Myometrial cell (primary cell): ENCODE results near the gene MUC20.

DNA sequence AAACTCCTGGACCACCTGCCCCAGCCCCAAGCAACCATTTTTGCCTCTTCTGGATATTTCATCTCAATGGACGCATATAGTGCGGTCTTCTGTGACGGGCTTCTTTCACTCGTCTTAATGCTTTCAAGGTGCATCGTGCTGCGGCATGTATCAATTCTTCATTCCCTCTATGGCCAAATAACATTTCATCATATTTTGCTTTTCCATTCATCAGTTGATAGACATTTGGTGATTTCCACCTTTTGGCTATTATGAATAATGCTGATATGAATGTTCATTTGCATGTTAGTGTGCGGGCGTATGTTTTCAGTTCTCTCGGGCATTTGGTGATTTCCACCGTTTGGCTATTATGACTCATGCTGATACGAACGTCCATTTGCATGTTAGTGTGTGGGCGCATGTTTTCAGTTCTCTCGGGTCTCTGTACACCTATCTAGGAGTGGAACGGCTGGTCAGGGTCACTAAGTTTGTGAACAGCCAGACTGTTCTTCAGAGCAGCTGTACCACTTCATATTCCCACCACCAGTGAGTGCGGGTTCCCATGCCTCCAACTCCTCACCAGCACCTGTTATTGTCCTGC, 141.5 kb downstream of the XXYLT1 start:
- RAMPAGE, long total RNA, result no peak

DNA sequence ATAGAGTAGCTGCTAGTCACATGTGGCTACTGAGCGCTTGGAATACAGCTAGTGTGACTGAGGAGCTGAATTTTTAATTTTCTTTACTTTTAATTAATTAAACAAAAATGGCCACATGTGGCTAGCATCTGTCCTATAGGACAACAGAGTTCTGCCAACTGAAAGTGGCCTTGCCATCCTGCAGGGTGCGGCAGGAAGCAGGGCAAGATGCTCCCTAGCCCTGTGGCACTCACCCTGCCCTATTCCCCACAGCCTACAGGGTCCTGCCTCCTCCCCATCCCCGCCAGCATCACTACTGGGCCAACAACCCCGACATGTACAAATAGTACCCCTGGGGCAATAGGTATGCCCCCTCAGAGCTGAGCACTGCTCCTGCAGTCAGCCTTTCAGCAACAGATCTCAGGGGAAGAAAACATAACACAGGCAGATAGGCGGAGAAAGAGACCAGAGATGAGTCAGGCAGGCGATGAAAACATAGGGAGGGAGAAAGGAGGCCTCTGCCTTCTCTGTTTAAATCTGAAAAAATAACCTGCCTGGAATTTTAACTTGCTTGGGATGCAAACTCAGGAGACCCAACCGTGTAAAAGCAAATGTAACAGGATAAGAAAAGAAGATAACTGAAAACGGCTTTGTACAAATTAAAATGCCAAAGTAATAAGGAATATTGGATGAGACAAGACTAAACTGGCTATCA, 74.7 kb downstream of the XXYLT1 start:
- RAMPAGE, long total RNA, result no peak

DNA sequence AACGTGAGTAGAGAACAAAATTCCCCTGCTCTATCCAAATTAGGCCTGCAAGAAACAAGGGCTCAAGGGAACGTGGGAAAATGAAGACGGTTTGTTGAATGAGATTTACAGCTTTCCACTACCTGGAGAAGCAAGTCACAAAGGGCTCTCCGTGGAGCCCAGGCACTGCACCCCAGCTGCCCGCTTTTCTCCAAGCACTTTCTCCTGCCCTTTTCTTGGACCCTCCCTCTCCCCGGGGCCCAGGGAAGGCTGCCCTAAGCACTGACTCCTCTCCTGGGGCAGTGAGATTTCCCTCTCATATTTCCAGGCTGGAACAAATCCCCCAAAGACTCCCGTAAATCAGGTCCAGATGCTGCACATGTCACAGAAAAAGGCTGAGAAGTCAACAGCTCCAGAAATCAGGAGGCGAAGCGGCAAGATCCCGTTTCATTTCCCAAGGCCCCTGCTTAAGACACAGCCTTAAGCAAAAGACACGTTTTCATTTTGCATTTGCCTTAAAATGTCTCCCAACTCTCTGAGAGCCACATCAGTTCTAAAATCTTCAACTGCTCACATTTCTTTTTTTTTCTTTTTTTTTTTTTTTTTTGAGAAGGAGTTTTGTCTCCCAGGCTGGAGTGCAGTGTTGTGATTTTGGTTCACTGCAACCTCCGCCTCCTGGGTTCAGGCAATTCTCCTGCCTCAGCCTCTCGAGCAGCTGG, 17.9 kb downstream of the XXYLT1 start:
- RAMPAGE, long total RNA, result no peak

DNA sequence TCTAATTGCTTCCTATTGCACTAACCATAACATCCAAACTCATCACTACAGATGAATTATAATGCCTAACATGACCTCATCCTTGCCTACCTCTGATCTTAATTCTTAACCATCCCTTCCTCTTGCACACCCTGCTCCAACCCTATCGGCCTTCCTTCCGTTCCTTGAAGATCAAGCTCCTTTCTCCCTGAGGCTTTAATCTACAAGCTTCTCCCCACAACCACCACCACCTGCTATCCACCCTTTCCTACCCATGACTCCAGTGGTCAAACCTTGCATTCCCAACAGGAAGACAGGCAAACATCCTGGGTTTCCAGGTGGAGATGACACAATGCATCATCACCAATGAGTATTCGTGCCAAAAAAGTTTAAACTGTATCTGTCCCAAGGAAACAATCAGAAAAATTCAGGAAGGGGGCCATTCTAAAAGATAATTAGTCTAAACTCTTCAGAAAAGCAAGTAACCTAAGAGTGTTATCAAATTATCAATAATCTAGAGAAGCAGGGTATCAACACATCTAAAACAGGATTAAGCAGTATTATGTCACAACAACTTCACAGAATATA, 16.7 kb downstream of the ACAP2 start:
- RAMPAGE, long total RNA, result no peak

DNA sequence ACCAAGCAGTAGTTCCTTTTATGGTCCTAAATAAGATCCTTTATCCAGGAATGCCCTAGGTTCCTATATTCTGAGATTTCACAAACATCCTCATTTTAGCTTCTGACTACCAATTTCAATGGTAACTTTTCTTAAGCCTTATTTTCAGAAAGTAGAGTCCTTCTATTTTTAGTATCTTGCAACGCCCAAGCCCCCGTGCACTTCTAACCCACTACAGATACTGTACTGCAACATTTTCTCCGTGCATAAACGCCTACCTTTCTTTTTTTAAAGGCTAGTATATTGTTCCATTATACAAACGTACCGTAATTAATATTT, 1.3 kb downstream of the PPP1R2 start:
- RAMPAGE, long total RNA, result no peak

GRCh38 chr3:195558586-195559021, 15.5 kb upstream of the PPP1R2 start:
- RAMPAGE, long total RNA, result no peak

- RAMPAGE, long total RNA, result no peak
These were observed 51.6 kb upstream of the APOD start for GRCh38 chr3:195635425-195635742.

GRCh38 chr3:195663489-195664361, 57.1 kb upstream of the MUC20 start:
- RAMPAGE, long total RNA, result no peak

DNA sequence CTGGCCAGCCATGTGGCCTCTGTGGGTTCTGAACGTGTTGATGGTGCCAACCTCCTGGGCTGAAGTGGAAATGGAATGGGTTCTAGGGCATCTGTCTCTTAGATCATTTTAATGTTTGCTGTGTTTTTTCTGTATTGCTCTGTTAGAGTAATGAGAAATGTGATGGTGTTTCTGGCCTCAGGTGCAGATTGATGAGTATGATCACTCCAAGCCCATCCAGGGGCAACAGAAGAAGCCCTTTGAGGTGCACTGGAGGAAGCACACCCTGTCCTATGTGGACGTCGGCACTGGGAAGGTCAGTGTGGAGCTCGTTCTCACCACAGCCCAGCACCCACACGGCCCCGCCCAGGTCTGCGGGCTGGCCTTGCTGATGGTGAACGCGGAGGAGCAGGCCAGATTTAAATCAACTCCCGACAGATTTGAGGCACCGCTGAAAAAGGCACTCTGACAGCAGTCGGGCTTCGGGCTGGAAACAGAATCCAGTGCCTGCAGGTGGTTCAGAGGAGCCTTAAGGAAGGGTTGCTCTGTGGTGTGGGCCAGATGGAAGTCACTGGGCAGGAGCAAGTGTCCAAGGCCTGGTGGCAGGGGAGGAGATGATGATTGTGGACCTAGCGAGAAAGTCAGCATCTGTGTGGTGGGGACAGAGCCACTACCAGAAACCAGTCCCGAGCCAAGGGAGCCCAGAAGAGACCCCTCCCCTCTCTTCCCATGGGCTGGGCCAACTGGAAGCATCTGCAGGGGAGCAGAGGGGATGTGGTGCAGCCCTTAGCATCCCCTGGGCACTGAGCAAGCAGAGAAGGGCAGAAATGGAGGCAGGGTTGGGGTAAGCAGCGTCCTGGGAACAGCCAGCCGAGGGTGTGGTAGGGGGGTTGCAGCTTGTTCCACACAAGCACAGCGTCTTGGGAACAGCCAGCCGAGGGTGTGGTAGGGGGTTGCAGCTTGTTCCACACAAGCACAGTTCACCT, 36.9 kb upstream of the MUC20 start:
- RAMPAGE, long total RNA, result no peak

GRCh38 chr3:195720746-195721249, at the start of gene MUC20:
MUC20 (plus strand) TSS chr3:195720978.
- RAMPAGE, long total RNA, result no peak

- RAMPAGE, long total RNA, result no peak
These were observed 31.1 kb downstream of the TNK2 start for GRCh38 chr3:195877313-195877645.

DNA sequence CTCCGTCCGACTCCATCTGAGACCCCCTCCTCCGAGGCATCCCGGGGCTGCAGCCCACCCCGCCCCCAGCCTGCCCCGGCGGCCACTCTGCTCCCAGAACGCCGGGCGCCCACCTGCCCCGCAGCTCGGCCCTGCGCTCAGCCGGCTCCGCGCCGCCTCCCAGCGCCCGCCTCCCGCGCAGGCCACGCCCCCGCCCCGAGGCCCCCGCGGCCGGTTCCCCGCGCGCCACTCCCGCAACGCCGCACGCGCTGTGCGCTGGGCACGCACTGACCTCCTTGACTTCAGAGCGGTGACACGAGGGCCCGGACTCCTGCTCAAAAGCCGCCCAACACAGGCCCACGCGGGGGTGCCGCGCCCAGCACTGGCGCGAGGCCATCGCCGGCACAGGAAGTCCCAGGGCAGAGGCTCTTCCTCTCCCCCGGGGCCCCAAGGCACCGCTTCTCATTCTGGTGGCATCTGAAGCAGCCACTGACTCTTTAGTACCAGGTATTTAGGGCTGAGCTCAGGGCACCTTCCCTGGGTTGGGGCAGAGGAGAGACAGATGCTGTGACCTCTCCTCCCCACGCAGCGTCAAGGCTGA, 12.5 kb downstream of the TNK2 start:
- RAMPAGE, long total RNA, result no peak

DNA sequence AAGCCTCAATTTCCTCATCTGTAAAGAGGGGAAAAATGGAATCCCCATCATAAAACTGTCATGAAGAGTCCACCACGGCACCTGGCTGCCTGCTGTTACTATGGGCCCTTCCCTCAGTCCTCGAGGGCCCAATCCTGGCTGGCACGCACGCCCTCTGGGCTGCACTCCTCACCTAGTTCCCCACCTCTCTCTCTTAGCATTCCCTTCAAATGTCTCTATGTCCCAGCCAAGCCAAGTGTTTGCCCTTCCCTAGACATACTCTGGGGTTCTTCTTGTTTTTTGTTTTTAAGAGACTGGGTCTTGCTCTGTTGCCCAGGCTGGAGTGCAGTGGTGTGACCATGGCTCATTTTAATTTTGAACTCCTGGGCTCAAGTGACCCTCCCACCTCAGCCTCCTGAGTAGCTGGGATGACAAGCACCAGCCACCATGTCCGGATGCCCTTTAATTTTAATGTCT, 10.0 kb downstream of the TNK2 start:
- RAMPAGE, long total RNA, result no peak

GRCh38 chr3:195906729-195907599, 1.4 kb downstream of the TNK2 start:
- RAMPAGE, long total RNA, result no peak

DNA sequence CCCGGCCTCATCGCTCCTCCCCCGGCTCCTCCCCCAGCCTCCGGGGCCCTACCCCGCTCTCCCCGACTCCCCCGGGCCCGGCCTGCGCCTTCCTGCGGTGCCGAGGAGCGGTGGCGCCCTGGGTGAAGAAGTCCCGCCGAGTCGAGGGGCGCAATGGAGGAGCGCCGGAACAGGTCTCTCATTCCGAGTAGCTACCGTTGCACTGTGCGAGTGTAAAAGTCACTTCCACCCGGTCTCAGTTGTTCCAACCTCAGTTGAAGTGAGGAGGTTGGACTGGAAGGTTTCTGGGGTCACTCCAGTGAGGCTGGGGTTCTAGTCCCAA, 1.4 kb upstream of the TNK2 start:
- RAMPAGE, long total RNA, result no peak

DNA sequence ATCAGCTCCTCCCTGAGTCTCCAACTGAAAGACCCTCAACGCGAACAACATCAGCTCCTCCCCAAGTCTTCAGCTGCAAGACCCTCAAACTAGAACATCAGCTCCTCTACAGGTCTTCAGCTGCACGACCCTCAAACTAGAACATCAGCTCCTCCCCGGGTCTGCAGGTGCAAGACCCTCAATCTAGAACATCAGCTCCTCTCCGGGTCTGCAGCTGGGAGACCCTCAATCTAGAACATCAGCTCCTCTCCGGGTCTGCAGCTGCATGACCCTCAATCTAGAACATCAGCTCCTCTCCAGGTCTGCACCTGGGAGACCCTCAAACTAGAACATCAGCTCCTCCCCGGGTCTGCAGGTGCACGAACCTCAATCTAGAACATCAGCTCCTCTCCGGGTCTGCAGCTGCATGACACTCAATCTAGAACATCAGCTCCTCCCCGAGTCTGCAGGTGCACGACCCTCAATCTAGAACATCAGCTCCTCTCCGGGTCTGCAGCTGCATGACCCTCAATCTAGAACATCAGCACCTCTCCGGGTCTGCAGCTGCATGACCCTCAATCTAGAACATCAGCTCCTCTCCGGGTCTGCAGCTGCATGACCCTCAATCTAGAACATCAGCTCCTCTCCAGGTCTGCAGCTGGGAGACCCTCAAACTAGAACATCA, 36.2 kb upstream of the TNK2 start:
- RAMPAGE, long total RNA, result no peak

GRCh38 chr3:196159817-196160359, 51.3 kb downstream of the ZDHHC19 start:
- RAMPAGE, long total RNA, result no peak

DNA sequence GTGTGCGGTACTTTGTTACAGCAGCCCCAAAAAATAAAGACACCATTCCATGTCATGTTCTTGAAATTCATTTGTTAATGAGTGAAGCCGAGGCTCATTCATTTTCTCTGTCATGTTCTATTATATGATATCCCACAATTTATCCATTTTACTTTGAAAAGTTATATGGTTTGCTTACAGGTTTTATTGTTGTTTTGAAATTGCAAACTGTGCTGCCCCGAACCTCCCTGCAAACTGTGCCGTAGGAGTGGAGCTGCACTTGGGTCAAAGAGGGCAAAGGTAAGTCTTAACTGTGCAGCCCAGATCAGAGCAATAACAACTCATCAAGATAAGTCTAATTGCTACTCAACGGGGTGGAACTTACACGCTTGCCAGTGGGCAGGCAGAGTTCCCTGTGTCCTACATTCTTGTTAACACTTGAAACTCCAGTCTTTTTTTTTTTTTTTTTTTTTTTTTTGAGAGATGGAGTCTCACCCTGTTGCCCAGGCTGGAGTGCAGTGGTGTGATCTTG, 33.3 kb downstream of the ZDHHC19 start:
- RAMPAGE, long total RNA, result no peak

DNA sequence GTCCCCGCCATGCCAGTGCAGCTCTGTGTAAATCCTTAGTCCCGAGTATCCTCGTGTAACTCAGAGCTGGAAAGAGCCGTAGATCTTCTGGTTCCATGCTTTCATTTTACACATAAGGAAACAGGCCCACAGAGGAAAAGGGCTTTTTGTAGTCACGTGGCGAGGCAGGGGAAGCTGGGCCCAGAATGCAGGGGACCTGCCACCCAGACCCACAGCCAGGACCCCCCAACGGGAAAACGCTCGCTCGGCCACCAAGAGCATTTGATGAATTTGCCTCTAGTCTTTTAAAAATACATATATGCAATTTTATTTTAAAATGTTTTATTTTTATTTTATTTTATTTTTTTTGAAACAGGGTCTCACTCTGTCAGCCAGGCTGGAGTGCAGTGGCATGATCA, 24.0 kb downstream of the ZDHHC19 start:
- RAMPAGE, long total RNA, result no peak

- RAMPAGE, long total RNA, result no peak
These were observed 16.8 kb downstream of the ZDHHC19 start for GRCh38 chr3:196194099-196195130.